Measurements from ENCODE around the genes NODAL, PRF1 and C10orf105.

GRCh38 chr10:70378012-70378641, 4.3 kb downstream of the LRRC20 start:
- RRBS = no CpG with 5 or more reads among the region's 9 CpGs

- RRBS = no CpG with 5 or more reads among the region's 15 CpGs
Measured at GRCh38 chr10:70403732-70404090, 234 bp upstream of the EIF4EBP2 start.

GRCh38 chr10:70441051-70442249, at the start of gene NODAL:
Gene NODAL (minus strand): TSS chr10:70441681.
- RRBS = 30% methylated on average over 15 of the region's 74 CpGs

DNA sequence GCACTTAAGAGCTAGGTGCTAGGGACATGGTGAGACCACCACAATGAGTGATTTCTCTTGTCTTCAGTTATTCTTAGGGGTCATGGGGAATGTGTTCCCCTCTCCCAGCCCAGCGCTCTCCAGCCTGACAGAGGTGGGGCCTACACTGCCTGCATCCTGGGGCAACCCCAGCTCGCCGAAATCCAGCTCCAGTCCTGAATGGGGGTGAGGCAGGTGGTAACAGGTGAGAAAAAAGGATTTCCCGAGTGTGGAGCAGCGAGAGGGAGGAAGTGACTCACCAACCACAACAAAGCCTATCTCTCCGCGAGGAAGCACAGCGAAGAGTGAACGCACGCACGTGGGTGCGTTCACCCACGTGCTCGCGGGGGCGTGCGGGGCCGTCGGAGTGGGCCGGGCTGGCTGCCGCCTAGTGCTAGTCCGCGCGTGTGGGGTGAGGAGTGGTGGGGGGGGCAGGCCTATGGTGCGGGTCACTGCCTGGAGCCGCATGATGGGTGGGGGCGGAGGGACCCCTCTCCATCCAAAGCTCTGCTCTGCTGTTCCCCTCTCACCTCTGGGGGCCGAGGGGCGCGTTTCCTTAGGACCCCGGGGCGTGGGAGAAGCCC, 862 bp upstream of the PALD1 start:
- RRBS = 2% methylated on average over 2 of the region's 32 CpGs

DNA sequence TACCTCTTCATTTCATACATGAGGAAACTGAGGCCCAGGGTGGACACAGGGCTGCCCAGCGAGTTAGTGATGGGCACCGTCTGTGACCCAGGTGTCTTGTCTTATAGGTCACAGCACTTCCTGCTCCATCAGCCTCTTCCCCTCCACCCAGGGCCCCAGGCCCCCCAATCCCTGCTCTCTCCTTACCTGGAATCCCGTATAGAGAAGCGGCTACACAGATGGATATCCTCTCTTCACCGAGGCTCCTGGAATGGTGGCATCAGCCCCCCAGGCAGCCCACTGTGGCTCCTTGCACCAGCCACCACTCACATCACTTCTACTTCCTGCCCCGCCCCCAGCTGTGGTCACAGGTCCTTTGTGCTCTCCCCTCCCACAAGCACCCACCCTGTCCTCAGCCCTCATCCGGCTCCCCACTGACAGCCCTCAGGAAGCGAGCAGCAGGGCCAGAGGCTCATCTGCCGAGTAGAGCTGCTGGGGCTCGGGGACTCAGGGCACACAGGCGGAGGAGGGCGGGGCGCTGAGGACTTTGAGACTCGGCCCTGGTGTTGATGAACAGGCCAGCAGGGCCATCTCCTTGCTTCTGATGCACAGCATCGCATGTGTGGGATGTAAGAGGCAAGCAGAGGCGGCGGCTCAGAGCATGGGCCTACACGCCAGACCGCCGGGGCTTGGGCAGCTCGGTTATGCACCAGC, at the start of gene PRF1:
Gene PRF1 (minus strand): TSS at position 283 of the 693 bp plus-strand sequence.
- RRBS = no CpG with 5 or more reads among the region's 21 CpGs

GRCh38 chr10:71232043-71232784, 19.8 kb downstream of the UNC5B start:
- RRBS = no CpG with 5 or more reads among the region's 11 CpGs

- RRBS = no CpG with 5 or more reads among the region's 15 CpGs
Measured at GRCh38 chr10:71256025-71257077, 44.0 kb downstream of the UNC5B start.

DNA sequence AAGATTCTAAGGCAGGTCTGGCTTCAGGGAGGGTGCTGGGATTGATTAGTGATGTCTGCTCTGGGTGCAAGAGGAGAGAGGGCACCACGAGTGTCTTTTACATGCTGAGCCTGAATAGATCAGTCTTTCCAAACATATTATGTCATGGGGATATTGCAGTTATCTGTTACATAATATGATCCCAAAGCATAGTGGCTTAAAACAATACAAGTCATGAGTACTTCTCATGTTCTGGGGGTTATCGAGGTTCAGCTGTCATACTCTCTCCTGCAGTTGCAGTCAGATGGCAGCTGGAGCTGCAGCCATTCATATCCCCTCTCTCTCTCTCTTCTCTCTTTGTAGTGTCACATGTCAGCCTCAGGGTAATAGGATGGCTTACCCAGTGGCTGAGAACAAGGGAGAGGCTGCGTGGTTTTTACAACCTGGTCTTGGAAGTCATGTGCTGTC, 26.0 kb downstream of the SLC29A3 start:
- RRBS = no CpG with 5 or more reads among the region's 3 CpGs

DNA sequence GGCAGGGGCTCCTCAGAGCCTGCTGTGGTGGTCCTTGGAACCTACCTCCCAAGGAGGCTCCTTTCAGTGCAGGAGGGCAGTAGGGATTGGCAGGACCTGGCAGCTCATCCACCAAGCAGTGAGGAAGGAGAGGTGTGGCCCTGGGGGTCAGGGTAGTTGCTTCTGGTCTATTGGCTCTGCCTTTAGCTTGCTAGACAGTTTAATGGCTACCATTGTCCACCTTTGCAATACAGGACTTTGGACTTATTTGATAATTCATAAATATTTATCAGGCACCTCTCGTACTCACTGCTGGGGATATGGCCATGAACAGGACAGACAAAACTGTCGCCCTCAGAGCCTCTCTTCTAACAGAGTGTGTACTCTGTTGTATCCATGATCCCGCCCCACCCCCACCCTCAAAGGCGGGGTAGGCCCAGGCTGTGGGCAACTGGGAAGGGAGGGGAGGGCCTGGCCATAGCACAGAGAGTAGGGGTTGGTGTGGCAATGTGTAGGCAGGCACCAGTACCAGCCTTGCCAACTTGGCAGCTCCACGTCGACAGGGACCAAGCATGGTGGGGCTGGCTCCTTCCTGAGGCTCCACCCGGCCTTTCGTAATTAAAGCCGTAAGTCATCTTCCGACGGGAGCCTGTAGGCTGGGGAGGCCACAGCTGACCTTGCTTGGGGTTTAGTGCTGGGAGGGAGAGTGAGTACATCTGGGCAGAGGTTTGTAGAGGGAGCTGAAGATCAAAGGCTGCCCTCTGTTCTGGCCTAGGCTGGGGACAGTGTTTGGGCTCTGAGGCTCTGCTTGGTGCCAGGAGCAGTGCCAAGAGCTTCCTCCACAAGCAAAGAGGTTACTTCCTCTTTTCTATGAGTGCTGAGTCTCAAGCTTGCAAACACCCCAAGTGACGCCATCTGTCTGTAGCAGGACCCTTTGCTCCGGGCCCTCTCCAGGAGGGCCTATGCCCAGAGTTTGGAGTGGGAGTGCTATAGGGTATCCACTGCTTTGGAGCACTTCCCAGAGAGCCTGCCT, 121.8 kb downstream of the C10orf105 start:
- RRBS = no CpG with 5 or more reads among the region's 13 CpGs

- RRBS = no CpG with 5 or more reads among the region's 21 CpGs
Measured at GRCh38 chr10:71661904-71662443, 57.6 kb downstream of the C10orf105 start.

DNA sequence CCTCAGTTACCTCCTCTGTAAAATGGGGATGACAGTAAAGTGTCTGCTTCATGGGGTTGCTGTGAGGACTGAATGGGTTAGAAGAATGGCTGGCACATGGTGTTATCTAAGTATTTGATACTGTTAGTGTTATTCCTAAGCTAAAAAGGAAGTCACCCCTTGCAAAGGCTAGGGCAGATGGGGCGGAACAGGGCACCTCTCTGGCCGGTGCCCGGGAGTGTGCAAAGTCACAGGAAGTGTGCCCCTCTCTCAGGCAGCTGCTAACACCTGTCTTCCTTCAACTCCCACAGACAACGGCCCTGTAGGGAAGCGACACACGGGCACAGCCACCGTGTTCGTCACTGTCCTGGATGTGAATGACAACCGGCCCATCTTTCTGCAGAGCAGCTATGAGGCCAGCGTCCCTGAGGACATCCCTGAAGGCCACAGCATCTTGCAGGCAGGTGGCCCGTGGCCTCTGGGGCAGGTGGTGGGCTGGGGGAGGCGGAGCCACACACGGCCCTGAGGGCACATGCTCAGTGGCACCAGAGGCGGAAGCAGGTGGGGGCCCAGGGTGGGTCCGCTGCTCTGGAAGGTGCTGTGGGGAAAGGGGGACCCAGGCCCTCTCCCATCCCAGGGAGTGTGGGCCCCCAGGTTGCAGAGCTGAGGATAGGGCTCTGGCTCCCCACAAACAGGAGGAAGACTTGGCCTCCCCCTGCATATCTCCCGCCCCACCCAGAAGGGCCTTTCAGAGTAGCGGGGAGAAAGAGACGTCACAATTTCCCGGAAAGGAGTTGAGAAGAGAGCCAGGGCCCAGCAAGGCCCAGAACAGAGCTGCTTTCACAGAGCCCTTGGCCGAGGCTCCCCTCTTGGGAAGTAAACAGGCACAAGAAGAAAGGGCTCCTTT, 7.0 kb downstream of the C10orf105 start:
- RRBS = no CpG with 5 or more reads among the region's 20 CpGs

DNA sequence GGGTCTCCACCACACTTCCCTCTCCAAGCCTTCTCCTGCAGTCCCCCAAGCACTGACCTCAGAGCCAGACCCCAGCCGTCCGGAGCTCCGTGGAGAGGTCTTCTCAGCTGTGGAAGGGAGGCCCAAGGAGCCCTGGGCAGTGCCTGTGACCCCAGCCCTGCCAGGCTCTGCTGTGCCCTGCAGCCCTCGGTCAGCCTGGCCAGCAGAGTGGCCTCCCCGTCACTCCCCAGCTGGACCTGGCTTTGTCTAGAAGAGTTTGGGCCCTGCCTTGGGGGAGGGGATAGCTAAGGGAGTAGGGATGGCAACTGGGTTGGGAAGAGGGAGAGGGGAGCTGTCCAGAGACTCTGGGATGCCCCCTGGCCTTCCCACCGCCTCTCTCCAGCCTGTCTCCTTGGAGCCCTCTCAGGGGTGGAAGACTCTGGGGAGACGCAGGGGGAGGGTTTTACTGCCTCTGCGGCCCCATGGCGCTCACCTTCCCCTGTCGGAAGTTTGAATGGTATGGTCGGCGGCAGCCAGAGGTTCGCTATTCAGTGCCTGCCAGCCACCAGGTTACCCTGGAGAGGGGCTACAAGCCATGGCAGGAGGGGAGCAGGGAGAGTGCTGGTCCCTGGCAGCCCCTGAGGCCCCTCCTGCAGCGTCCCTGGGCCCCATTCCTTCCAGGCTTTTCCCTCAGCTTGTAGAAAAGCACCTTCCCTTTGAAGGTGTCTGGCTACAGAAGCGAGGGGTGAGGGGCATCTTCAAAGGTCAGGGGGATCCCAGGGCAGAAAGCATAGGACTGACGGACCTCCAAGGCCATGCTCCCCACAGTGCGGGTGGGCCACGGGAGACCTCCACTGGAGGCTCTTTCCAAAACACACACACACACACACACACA, at the start of gene C10orf105:
Gene C10orf105 (minus strand): TSS at position 209 of the 874 bp plus-strand sequence.
- RRBS = no CpG with 5 or more reads among the region's 18 CpGs

- RRBS = no CpG with 5 or more reads among the region's 10 CpGs
Measured at GRCh38 chr10:71727714-71728874, 8.5 kb upstream of the C10orf105 start.

- RRBS = no CpG with 5 or more reads among the region's 18 CpGs
Measured at GRCh38 chr10:71750160-71750982, 22.9 kb downstream of the VSIR start.

DNA sequence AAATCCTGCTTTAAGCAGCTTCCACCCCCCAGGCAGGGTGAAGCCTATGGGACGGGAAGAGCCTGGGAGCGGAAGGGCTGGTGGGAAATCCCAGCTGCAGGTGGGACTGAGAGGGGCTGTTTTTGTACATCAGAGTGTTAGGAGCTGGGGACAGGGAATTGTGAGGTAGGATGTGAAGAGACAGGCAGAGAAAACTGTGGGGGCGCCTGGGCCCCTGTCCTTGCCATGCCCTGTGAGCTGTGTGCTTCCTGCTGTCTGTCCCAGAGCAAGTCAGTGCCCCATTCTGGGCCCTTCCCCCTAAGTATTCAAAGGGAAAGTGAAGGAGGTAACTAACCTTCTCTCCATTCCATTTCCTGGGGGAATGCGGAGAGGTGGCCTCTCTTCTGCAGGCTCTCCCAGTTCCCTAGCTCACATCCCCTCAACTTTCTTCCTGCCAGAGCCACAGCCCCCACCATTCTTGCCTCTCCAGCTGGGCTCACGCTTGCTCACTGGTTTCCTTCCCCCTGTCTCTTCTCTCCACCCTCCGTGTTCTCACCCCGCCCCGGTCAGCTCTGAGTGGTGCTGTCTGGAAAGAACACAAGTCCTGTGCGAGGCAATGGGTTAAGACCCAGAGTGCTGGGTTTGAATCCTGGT, 9.6 kb upstream of the VSIR start:
- RRBS = no CpG with 5 or more reads among the region's 9 CpGs

- RRBS = 95% methylated on average over 3 of the region's 13 CpGs
Measured at GRCh38 chr10:71815424-71815921, 35.6 kb downstream of the PSAP start.

DNA sequence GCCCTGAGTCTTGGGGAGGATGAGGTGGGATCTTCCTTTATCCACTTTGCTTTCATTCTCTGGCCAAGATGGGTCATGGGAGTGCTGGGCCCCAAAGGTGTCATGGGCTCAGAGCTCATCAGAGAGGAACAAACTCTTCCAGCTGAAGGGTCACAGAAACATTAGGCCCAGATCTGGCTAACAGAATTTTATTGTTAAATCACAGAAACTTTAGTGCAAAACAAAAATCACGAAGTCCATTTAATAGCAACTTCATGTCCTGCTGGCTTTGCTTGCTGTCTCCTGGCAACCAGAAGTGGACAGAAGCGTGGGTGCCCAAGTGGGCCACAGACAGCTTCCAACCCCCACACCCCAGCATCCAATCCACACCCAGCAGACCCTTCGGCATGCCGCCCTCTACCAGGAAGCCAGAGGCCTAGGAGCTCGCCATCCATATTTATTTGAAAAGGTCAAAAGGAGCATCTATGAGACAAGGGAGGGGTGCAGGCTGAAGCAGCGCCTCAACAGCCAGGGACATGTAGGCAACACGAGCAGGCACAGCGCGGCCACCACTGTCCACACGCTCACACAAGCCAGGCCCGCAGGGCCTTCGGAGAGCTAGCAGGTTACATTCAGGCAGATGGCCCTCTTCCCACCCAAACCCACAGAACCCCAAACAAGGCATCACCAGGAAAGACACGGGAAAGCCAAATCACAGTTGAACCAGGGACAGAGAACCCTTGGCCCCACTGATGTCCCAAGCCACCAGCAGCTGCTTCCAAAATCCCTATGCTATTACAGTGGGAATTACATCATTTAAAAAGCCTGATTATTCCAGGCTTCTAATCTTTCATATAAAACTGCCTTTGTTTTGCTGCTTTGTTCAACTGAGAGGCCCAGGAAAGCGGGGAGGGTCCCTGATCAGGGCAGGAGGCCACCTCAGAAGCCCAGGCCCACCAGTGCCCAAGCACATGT, 34.6 kb downstream of the PSAP start:
- RRBS = no CpG with 5 or more reads among the region's 14 CpGs

DNA sequence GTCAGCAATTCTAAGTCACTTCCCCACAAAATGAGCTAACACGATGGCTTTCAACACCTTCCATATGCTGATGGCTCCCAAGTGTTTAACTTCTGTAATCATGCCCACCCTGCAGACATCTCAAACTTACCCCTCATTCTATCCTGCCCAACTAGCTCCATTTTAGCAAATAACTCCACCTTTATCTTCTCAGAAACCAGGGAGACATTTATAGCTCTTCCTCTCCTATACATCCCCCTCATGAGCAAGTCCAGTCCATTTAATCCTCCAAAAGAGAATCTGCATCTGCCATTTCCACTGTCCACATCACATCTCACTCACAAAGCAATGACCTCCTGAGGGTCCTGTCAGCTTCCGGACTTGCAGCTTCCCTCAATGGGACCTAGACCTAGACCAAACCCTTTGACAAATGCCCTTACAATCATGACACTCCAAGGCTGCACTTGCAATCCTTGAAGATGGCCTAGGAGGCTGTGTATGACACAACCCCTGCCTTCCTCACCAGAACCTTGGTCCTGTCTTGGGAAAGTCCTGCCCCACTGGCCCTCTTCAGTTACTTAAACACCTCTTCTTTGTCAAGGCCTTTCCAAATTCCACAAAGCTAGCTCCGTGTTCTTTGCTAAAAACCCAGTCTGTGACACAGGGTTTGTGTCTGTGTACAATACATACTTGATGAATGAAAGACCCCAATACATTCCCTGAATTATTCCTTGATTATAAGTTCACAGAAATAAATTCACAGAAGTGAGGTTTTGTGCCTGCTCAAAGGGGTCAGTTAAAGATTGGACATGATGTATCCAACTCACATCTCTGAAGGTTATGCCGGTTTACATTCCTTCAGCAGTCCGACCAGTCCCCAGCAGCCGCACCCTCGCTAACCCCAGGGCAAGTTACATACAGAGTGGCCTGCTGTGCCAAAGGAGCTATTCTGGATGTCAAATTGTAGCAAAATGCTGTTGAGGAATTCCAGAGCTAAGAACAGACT, 20.7 kb downstream of the PSAP start:
- RRBS = no CpG with 5 or more reads among the region's 7 CpGs

GRCh38 chr10:71831042-71831673, 19.9 kb downstream of the PSAP start:
- RRBS = no CpG with 5 or more reads among the region's 6 CpGs

GRCh38 chr10:71985899-71986416, 21.8 kb downstream of the CHST3 start:
- RRBS = no CpG with 5 or more reads among the region's 3 CpGs

All from NB4 (cell line).